Jurkat, Clone E6-1 (cell line): ENCODE results near the genes AHDC1, SESN2 and TRNAU1AP.

GRCh38 chr1:27391144-27391962 lies 1.1 kb upstream of the GPR3 start:
- RRBS: 70% methylated on average over 4 of the region's 12 CpGs

DNA sequence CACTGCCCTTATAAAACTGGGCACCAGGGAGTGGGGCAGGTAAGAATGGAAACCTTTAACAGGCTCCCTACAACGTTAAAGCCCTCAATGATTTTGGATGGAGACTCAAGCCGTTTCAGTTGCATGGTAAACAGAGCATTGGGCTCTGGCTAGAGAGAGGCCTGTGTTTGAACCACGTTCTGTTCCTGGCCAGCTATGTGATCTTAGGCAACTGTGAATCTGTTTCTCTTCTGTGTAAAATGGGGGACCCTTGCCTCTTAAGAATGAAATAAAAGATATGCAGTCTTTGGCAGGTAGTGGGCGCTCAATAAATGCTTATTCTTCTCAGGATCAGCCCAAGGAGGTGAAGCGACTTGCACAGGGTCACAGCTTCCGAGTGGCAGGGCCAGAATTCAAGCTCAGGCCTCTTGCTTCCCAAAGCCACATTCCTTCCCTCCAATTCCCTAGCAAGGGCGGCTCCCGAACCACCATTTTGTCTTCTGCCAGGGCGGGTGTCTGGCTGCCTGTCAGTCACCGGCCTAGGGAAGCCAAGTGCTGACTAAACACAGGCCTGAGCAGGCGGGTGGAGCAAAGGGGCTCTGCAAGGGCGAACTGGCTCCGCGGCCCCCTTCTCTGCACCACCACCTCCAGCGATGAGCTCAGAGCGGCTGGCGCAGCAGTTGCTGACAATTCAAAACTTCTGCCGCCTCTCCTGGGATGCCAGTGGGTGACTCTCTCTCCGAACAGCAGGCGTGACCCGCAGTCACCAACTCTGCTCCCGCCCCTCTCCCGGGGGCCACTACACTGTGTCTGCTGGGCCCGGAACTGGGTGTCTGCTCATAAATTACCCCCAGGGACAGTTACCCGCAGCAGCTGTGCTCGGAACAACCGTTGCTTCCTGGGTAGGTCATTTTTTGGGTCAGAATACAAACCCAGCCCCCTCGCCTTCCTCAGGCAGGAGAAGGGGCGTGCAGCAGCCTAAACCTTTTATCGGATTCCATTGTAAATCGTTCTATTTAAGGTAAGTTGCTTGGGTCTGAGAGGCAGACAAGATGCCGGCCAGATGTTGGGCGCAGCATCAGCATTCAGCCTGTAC lies 10.8 kb downstream of the GPR3 start:
- RRBS: no CpG with 5 or more reads among the region's 33 CpGs

- RRBS: no CpG with 5 or more reads among the region's 17 CpGs
Observed at GRCh38 chr1:27418184-27419265, 26.1 kb downstream of the GPR3 start.

GRCh38 chr1:27556954-27558464 lies 46.4 kb downstream of the AHDC1 start:
- RRBS: no CpG with 5 or more reads among the region's 28 CpGs

- RRBS: no CpG with 5 or more reads among the region's 3 CpGs
Observed at GRCh38 chr1:27570377-27571047, 33.4 kb downstream of the AHDC1 start.

GRCh38 chr1:27592479-27593207 lies 11.3 kb downstream of the AHDC1 start:
- RRBS: 83% methylated on average over 2 of the region's 21 CpGs

GRCh38 chr1:27603347-27604640 lies at the start of gene AHDC1:
Gene AHDC1, minus strand, starts transcription at chr1:27604144.
- RRBS: 2% methylated on average over 21 of the region's 116 CpGs

DNA sequence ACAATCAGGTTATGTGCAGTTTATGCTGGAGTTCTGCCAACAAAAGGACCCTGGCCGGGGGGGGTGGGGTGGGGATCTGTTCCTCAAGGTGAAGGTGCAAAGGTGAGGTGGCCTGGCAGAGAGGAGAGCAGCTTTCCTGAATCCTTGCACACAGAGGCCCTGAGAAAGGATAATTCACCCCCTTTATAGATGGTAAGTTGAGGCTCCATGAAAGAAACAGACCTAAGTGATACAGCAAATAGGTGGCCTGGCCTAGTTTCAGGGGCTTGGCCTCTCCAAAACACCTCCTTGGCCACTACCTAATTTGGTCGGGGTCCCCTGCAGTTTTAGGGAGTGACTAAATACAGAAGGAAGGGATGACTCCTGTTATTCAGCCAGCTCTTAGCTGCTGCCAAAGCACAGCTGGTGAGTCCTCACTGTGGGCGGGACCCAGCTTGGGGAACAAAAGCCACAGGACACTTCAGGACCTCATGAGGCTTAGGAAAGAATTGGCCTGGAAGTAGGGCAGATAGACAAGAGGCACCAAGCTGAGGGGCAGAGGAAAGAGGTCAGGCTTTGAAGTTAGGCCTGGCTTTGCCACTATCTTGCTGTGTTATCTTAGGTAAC lies 16.0 kb downstream of the IFI6 start:
- RRBS: no CpG with 5 or more reads among the region's 3 CpGs

GRCh38 chr1:27662510-27663620 lies 9.1 kb downstream of the IFI6 start:
- RRBS: no CpG with 5 or more reads among the region's 15 CpGs

GRCh38 chr1:27668997-27669683 lies 2.9 kb downstream of the IFI6 start:
- RRBS: no CpG with 5 or more reads among the region's 33 CpGs

- RRBS: no CpG with 5 or more reads among the region's 2 CpGs
Observed at GRCh38 chr1:27727322-27727608, 1.5 kb downstream of the FAM76A start.

- RRBS: no CpG with 5 or more reads among the region's 2 CpGs
Observed at GRCh38 chr1:27817136-27817754, 13.3 kb upstream of the PPP1R8 start.

GRCh38 chr1:27872729-27873622 lies 632 bp downstream of the THEMIS2 start:
- RRBS: 85% methylated on average over 10 of the region's 42 CpGs

DNA sequence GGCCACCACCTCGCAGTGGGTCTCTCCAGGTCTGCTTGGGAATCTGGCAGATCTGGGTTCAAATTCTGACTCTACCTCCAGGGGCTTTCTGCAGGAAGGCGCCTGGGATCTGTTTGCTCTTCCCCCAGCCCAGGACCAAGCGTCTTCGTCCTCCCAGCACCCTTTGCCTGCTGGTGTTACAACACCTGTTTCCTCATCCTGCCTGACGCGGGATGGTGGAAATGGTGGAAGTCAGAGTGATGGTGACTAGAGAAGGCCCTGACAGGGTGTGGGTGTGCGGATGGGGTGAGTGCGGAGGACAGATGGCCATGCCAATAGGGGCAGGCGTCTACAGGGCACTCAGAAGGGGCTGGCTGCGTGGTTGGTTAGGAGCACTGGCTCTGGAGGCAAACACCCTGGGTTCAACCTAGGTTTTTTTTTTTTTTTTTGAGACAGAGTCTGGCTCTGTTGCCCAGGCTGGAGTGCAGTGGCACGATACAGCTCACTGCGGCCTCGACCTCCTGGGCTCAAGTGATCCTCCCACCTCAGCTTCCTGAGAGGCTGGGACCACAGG lies 1.4 kb downstream of the THEMIS2 start:
- RRBS: no CpG with 5 or more reads among the region's 13 CpGs

DNA sequence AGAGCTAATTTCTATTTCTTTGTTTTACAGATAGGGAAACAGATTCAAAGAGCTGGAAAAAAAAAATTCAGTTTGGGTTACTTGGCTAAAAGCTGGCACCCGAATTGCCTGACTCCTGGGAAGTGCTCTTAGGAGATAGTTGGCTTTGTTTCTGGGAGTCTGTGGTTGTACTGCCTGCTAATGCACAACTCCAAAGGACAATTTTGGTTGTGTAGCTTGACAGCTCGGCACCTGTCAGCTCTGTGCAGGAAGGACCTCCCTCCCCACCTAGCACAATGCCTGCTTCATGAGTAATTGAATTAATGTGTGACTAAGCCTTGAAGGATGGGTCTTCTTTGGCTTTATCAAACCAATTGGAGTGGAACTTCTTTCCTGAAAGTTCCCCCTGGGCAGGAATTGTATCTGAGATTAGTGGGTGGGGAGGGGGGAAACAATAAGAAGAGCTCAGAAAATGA lies 10.4 kb upstream of the SESN2 start:
- RRBS: no CpG with 5 or more reads among the region's 2 CpGs

GRCh38 chr1:28259435-28259738 lies at the start of gene SESN2:
Gene SESN2, plus strand, starts transcription at chr1:28259518.
- RRBS: 2% methylated on average over 11 of the region's 33 CpGs

GRCh38 chr1:28321897-28322784 lies 6.7 kb upstream of the MED18 start:
- RRBS: no CpG with 5 or more reads among the region's 9 CpGs

DNA sequence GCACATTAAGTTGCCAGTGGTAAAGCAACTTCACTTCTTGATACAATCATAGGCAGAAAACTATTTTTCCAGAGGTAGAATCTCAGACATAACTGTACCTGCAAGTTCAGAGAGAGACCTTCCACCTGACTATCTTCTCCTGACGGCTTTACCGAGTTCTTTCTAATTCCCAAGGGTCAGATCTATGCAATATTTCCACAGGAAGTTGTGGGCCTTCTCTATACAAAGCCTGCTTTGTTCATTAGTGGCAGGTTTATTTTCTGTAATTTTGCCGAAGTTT lies 58.2 kb upstream of the RCC1 start:
- RRBS: no CpG with 5 or more reads among the region's 3 CpGs

DNA sequence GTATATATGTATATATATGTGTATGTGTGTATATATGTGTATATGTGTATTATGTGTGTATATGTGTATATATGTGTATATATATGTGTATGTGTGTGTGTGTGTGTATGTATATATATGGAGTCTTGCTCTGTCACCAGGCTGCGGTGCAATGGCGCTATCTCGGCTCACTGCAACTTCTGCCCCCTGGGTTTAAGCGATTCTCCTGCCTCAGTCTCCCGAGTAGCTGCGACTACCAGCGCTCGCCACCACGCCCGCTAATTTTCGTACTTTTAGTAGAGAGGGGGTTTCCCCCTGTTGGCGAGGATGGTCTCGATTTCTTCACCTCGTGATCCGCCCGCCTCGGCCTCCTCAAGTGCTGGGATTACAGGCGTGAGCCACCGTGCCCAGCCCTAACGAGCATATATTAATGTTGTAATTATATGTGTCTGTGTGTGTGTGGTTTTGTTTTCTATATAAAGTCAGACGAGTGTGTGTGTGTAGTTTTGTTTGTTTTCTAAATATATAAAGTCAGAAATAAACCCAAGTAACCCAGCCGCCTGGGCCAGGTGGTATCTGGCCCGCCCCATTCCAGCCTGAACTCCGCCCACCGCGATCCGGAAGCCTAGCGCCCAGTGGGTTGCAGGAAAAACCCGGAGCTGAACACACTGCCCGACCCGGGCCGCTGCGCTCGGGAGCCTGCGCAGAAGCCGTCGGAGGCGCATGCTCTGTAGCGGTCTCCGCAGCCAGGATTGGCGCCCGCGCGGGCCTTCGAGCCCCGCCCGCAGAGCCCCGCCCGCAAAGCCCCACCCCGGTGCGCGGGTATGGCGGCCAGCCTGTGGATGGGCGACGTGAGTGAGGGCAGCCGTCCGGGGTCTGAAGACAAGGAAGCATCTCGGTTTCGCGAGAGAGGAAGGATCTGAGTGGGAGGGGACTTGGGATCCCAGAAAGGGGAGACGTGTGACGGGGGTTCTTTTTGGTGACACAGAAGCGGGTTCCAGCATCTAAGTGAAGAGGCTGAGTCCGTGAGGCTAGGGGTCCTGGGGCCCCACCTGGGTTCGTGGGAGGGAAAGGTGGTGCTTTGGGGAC lies at the start of gene TRNAU1AP:
Gene TRNAU1AP (plus strand): TSS at position 778 of the 1,068 bp plus-strand sequence.
- RRBS: 2% methylated on average over 10 of the region's 65 CpGs

- RRBS: no CpG with 5 or more reads among the region's 8 CpGs
Observed at GRCh38 chr1:28594550-28595038, 2.5 kb downstream of the RAB42 start.